ENCODE results near the gene SMO.

DNA sequence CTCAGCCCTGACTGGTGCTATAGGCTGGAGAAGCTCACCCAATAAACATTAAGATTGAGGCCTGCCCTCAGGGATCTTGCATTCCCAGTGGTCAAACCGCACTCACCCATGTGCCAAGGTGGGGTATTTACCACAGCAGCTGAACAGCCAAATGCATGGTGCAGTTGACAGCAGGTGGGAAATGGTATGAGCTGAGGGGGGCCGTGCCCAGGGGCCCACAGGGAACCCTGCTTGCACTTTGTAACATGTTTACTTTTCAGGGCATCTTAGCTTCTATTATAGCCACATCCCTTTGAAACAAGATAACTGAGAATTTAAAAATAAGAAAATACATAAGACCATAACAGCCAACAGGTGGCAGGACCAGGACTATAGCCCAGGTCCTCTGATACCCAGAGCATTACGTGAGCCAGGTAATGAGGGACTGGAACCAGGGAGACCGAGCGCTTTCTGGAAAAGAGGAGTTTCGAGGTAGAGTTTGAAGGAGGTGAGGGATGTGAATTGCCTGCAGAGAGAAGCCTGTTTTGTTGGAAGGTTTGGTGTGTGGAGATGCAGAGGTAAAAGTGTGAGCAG lies 15.4 kb downstream of the LEP start:
- PRO-cap: no peak

GRCh38 chr7:128335355-128336164 lies 8.1 kb downstream of the RBM28 start:
- PRO-cap: no peak

DNA sequence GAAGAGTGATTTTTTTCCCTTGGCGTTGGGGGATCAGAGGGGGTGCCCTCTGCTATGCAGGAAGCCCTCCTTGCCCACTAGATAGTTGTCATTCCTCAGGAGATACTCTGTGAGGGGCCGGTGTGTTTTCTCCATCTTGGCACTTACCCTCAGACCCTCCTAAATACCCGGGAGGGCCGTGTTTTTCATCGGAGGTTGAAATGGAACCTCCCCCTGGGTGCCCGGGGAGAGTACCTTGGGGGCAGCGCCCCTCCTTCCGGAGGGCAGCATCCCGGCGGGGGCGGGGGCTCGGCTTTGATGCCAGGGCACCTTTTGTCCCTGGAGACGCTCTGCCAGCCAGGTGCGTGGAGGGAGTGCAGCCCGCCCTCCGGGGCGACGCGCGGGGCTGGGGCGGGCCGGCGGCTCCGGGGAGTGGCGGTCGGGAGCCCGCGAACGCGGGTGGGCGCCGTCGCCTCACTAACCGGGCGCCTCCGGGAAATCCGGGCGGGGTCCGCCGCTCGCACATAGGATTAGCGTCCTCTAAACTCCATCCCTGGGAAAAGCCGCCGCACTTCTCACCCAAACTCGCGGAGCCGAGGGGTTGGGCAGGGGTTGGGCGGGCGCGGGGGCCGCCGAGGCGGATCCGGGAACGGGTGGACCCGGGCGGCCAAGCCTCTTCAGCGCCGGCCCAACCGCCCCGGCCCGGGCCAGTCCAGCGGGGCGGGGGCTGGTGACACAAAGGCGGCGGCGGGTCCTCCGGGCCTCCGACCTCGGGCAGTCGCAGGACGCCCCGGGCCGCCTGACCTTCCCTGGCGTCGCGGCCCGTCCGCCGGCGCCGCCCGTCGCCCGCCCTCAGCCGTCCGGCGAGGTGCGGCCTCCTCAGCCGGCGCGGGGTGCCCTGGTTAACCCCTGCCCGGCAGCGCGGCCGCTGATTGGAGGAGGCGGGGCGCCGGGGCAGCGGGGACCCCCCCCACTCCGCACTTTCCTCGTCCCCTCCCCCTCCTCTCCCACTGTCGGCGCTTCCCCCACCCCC lies 54.0 kb downstream of the METTL2B start:
- PRO-cap: bidirectional peak, plus-strand start outside the sequence, minus-strand start at position 806 of the sequence

GRCh38 chr7:128531288-128532172 lies 55.0 kb downstream of the METTL2B start:
- PRO-cap: bidirectional peak, plus-strand start at chr7:128531537, minus-strand start at chr7:128531081

- PRO-cap: no peak
Measured at GRCh38 chr7:128652414-128653134, 19.5 kb upstream of the GARIN1A start.

DNA sequence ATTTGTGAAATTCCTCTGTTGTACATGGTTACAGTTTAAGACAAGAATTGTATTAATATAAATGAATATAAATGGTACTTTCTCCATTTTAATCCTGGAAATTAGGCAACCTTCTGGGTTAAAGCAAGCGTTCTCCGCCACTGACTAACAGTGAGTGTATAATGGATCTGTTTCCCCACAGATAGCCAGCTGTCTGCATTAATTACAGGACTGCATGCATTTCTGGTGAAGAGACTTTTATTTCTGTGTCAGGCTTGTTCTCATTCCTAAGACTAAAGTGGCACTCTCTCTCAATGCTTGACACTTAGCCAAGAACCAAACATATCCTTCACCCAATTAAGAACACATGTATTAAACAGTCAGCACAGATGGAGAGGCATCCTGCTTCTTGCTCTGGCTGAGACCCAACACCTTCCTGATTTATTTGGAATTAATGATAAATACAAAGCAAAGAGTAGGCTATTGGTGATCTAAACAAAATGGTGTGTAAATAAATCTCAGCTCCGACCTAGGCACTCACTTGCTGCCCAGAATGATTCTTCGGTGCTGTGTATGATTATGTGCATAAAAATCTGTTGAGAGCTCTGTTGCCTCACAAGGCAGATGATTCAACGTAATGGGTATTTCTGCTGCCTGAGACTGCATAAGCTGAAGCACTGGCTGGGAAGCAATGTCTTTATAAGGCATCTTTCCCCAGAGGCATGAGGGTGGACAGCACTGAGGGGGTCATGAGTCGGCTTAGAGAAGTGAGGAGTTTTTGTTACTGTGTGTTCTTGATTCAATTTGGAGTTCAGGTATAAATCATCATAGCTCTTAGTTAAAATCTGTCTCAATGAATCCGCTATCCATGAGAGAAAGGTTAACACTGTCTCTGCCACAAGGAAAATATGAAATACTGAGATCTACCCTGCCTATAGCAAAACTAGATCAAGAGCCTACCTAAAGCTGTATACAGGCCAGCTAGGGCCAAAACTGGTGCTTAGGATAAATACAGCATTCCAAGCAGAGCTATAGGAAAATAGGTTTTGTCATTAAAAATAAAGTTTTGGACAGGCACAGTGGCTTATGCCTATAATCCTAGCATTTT lies 16.9 kb downstream of the CALU start:
- PRO-cap: no peak

DNA sequence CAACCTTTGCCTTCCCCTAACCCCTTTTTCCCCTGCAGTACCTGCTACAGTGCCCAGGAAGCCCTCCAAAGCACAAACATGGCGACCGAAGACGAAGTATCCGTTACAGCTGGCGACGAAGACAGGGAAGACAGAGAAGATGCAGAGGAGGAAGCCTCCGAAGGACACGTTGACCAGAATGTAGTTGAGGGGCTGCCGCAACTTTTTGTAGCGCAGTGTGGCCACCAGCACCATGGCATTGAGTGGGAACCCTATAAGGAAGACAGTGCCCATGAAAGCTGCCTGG lies 253 bp downstream of the OPN1SW start:
- PRO-cap: no peak

DNA sequence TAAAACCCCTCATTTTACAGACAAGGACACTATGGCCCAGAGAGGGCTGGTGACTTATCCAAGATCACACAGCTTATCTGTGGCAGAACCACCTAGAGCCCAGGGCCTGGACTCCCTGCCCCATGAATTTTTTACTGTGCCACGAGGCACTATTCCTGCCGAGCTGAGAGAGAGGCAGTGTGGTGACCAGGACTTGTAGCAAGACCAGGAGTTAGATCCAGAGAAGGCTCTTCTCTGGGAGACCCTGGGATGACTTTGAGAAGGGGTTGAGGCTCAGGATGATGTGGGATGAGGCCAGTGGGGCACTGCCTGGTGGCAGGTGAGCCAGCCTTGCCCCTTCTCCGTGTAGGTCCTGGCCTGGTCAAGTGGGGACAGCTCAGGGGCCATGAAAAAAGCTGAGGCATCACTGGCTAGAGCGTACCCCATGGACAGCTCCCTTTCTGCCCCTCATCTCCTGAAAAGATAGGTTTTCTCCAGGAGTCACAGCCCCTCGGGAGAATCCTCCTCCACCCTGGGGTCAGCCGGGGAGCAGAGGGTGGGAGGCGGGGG lies 5.7 kb downstream of the FLNC start:
- PRO-cap: no peak

DNA sequence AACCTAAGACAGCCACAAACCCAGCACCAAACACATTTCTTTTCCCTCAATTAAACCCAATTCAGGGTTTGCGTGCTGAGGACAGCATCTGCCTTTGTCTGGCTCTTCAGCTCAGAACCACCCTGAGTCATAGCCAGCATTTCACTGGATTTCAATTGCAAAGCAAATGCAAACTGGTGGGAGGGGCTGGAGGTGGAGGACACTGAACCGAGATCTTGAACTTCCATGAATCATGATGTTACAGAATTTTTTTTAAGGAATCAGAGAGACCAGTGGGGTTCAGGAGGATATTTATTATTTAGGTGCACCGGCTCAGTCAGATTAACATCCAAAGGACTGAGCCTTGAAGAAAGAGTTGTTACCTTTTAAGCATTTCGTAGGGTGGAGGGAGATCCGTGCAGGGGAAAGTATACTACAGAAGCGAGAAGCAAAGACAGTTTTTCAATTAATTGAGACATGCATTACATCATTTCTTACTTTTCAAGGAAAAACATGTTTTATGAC lies 12.1 kb upstream of the TNPO3 start:
- PRO-cap: no peak

DNA sequence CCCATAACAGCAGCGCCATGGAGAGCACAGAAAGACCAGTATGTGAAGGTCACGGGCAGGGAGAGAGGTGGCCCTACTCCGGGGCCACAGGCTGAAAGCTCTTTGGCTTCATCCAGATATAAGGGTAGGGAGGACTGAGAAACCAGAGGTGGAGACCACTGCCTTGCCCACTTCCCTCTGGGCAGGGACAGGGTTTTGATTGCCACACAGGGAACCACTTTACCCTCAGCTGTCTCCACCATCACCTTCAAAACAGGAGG lies 5.3 kb downstream of the TSPAN33 start:
- PRO-cap: no peak

- PRO-cap: no peak
Measured at GRCh38 chr7:129169115-129169657, 19.2 kb upstream of the SMO start.

DNA sequence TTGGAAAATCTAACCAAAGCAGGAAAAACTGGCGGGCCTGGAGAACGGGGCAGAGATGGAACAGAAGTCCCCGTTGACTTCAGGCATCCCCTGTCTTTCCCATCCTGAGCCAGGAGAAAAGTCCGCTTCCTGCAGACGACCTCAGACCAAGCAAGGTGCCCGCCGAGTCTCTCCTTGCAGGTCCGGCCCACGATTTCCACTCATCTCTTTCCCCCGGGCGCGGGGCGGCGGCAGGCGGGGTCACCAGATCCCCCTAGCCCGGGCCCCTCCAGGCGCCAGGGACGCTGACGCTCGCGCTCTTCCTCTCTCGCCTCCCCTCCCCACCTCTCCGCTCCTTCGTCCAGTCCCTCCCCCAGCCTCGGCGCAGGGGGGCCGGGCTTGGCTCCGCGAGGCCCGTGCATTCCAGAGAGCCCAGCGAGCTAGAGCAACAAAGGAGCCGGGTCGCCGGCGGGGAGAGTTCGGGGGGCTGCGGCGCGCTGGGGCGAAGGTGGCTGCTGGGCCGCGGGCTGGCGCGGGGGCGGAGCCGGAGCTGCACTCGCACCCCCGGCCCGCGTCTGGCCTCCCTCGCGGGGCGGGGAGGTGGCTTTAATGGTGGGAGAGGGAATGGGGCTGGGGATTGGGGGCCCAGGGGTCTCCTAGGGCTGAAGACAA lies at the start of gene SMO:
TSS of gene SMO (plus strand) at position 400 of the 651 bp plus-strand sequence.
- PRO-cap: bidirectional peak, plus-strand start at position 430 of the sequence, minus-strand start at position 327 of the sequence

GRCh38 chr7:129201297-129201656 lies 12.8 kb downstream of the SMO start:
- PRO-cap: no peak

DNA sequence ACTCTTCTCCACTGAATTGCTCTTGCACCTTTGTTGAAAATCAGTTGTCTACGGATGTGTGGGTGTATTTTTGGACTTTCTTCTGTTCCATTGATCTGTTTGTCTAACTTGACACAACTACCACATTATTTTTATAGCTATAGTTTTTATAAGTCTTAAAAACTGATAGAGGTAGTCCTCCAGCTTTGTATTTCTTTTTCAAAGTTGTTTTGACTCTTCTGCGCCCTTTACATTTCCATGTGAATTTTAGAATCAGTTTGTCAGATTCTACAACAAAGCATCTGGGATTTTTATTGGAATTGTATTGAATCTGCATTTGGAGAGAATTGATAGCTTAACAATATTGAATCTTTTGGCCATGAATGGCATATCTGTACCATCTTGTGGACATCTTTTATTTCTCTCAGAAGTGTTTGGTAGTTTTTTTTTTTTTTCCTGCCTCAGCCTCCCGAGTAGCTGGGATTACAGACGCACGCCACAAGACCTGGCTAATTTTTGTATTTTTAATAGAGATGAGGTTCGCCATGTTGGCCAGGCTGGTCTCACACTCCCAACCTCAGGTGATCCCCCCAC lies 54.1 kb downstream of the AHCYL2 start:
- PRO-cap: no peak

DNA sequence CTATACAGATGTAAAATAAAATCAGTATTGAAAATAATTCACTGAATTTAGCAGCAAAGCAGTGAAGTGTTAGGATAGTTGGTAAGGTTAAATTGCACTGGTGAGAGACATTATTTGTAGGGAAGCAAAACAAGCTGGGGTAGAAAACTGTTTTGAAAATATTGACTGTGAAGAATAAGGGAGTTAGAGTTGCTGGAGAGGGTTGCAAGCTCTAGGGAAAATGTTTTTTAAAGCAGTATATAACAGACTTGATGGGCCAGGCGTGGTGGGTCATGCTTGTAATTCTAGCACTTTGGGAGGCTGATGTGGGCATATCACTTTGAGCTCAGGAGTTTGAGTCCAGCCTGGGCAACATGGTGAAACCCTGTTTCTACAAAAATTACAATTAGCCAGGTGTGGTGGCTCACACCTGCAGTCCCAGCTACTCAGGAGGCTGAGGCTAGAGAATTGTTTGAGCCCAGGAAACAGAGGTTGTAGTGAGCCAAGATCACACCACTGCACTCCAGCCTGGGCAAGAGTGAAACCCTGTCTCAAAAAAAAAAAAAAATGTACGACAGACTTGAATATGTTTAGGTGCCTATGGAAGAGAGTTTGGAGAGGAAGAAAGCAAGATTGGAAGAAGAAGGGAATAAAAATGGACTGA lies 85.9 kb downstream of the AHCYL2 start:
- PRO-cap: no peak

- PRO-cap: no peak
Measured at GRCh38 chr7:129416861-129417608, 17.2 kb upstream of the STRIP2 start.

DNA sequence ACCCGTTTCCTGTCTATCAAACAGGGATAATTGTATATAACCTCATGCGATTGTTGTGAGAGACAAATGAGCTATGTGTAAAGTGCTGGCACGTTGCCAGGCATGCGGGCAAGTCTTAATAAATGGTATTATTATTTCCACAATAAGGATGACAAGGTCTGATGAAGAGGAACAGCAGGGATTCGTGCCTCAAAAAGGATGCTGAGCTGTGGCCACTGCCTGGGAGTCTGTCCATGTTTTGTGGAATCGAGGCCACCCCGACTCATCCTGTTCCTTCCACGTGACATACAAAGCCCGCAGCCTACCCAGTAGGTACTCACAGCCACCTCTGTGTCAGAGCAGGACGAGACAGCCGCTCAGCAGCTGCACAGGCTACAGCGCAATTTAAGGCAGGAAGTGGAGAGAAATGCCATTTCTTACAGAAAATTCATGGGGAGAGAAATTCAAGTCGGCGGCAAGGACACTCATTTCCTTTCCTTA lies 51.8 kb downstream of the SMKR1 start:
- PRO-cap: no peak

DNA sequence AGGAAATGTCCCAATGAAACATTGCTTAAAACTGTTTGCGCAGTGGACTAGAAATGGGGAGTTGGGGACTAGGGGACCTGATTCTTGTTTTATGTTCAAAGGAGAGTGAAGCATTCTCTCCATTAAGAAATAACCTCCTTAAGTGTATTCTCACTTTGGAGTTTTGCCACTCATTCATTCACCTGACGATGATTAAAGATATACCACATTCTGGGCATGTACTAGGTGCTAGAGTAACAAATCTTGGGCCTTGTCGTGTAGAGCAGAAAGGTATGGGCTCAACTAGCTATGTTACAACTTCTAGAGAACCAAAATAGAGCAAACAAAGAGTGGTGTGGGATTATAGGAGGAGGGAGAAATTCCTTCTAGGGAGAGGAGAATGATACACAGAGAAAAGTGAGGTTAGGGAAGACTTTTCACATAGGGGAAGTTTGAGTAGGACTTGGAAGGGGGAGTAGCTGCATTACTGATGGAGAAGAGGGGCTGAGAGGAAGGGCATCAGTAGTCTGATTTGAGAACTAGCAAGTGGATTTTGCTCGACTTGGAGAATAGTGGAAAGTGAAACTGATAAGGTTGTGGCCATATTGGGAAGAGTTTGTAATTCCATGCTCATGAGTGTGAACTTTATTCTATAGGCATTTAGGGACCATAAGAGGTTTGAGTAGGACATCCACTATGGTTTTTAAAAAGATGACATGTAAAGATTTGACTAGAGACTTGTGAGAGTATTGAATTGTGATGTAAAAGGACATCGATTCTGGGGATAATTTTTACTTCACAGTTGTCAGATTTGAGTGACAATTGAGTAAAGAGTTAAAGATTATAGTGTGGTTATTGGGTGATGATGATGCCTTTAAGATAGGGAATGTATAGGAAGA lies 6.1 kb downstream of the NRF1 start:
- PRO-cap: no peak

DNA sequence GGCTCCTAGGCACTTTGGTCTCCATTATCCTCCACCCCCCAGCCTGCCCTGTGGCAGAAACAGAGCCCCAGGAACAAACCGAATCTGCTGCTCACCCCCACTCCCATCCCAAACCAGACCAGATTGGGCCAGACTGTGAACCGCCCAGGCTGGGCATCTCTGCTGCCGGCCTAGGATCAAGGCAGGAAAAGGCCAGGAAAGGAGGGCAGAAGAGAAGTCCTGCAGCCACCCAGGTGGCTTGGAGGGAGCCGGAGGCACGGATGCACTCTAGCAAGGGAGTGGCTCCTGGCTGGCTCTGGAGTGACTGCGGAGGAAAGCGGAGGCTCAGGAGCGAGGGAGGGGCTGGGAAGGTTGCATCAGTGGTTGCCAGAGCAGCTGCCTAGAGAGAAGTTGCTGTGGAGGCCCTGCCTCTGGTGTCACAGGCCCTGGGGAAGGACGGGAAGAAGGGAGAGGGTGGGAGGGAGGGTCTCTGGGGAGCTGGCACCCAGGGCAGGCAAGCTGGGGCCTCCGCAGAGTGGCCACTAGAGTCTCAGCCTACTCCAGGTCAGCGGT lies 164.0 kb downstream of the NRF1 start:
- PRO-cap: no peak

DNA sequence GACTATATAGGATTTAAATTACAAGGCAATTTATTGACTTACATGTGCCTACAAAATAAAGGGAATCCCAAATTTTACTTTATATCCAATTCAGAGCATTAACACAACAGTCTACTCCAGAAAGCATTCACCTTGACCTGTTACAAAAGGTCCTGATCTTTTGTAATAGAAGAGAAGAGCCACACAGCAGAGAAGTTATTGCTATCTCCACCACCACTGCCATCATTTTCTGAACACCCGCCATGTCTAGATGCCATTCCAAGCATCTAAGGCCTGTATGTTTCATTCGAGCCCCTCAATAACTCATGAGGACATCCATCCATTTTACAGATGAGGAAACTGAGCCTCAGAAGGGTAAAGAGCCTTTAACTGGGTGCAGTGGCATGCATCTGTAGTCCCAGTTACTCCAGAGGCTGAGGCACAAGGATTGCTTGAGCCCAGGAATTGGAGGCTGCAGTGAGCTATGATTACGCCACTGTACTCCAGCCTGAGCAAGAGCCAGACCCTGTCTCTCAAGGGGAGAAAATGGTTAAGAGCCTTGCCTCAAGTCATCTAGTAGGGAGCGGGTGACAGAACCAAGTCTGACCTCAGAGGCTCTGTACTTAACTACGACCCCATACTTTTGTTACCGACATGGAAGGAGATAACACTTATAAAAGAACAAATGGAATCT lies 39.3 kb downstream of the UBE2H start:
- PRO-cap: no peak

All from Metastatic Pancreatic Carcinoma in the Ovary (tissue), 1 donor.